ENCODE measurements around a stretch of chr11.

- PRO-cap, 3 experiments = no peak in any of the 3 experiments
- RAMPAGE, long total RNA, 4 experiments = no peak in any of the 4 experiments
- RRBS = no CpG with 5 or more reads among the region's 7 CpGs
Measured at GRCh38 chr11:128937403-128937673, 5.3 kb downstream of the TP53AIP1 start.

- PRO-cap, 3 experiments = no peak in any of the 3 experiments
- RAMPAGE, long total RNA, 4 experiments = no peak in any of the 4 experiments
- RRBS = no CpG with 5 or more reads among the region's 3 CpGs
Measured at GRCh38 chr11:129248733-129249303, 56.7 kb upstream of the ARHGAP32 start.

- PRO-cap, 3 experiments = no peak in any of the 3 experiments
- RAMPAGE, long total RNA, 4 experiments = no peak in any of the 4 experiments
- RRBS = no CpG with 5 or more reads among the region's 14 CpGs
Measured at GRCh38 chr11:129315581-129316542, 59.8 kb upstream of the BARX2 start.

GRCh38 chr11:129579769-129580146 lies 204.1 kb downstream of the BARX2 start:
- PRO-cap, 3 experiments = no peak in any of the 3 experiments
- RAMPAGE, long total RNA, 4 experiments = no peak in any of the 4 experiments
- RRBS = no CpG with 5 or more reads among the region's 6 CpGs

- PRO-cap, 3 experiments = no peak in any of the 3 experiments
- RAMPAGE, long total RNA, 4 experiments = no peak in any of the 4 experiments
- RRBS = no CpG with 5 or more reads among the region's 20 CpGs
Measured at GRCh38 chr11:129611930-129612954, 203.4 kb upstream of the TMEM45B start.

- PRO-cap, 3 experiments = no peak in any of the 3 experiments
- RAMPAGE, long total RNA, 4 experiments = no peak in any of the 4 experiments
- RRBS = no CpG with 5 or more reads among the region's 10 CpGs
Measured at GRCh38 chr11:129695618-129695935, 120.1 kb upstream of the TMEM45B start.

DNA sequence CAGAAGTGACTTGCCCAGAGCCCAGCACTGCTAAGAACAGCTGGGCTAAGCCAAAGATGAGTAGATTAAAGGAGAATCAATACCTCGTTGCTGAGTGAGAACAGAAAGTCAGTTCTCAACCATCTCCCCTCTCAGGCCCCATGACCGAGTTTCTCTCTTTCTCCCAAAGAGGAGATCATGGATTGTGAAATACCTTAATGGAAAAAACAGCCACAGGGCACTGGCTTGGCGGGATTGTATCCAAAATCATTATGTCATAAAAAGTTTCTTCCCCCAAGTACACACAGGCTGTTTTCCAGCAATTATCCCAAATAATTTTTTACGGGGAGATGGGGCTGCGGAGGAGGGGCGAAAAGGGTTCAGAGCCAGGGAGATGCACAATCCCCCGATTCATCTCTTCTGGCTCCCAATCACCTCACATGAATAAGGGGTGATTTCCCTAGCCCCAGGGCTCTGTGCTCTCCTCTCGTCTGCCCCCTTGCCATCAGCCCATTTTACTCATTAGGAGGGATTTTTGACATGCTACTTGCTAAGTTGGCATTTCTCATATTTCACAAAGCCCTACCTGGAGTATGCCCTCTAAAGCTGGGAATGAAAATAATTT lies 111.7 kb upstream of the TMEM45B start:
- PRO-cap, 3 experiments = no peak in any of the 3 experiments
- RAMPAGE, long total RNA, 4 experiments = no peak in any of the 4 experiments
- RRBS = no CpG with 5 or more reads among the region's 8 CpGs

DNA sequence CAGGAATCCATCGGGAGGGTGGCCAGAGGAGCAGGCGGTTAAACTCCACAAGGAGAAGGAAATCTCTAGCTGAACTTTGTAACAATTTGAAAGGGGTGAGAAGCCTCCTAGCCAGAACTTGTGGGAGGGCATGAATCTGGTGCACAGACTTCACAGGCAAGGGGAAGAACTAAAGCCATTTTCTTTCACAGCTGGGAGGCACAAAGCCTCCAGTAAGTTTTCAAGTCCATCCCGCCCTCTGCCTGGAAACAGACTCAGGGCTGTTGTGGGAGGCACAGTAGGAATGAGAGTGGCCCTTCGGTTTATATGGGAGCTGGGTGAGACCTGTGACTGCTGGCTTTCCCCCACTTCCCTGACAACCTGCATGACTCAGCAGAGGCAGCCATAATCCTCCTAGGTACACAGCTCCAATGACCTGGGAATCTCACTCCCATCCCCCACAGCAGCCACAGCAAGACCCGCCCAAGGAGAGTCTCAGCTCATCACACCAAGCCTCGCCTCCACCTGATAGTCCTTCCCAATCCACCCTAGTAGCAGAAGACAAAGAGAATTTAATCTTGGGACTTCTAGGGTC lies 12.2 kb upstream of the TMEM45B start:
- PRO-cap, 3 experiments = no peak in any of the 3 experiments
- RAMPAGE, long total RNA, 4 experiments = no peak in any of the 4 experiments
- RRBS = no CpG with 5 or more reads among the region's 6 CpGs

DNA sequence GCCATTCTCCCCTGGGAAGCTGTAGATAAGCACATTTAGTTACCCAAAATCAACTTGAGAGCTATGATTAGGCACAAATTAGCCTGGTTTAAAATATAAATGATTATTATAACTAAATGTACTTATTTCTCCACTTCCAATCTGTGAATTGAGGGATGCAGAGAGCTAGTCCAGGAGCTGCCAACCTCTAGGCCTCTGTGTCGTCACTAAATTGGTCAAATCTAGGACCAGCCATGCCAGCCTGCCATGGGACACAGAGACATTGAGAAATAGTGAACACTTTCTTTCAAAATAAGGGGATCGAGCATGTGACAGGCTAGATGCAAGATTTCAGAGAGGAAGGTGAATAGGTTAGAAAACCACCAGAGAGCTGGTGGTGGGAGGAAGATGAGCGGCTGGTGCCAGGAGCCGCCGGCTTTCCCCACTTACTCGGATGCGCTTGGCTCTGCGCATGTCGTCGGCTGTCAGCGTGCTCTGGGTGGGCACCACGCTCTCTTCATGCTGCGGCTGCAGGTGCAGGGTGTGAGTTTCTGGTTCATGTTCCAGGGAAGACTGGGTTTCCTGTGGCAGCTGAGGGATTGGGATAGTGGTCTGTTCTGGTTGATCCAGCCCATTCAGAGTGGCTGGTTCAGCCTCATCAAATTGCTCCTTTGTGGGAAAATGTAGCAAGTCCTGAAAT lies 35.3 kb upstream of the NFRKB start:
- PRO-cap, 3 experiments = no peak in any of the 3 experiments
- RAMPAGE, long total RNA, 4 experiments = no peak in any of the 4 experiments
- RRBS = no CpG with 5 or more reads among the region's 13 CpGs

- PRO-cap, 3 experiments = no peak in any of the 3 experiments
- RAMPAGE, long total RNA, 4 experiments = no peak in any of the 4 experiments
- RRBS = no CpG with 5 or more reads among the region's 6 CpGs
Measured at GRCh38 chr11:129999418-129999830, 3.2 kb downstream of the PRDM10 start.

DNA sequence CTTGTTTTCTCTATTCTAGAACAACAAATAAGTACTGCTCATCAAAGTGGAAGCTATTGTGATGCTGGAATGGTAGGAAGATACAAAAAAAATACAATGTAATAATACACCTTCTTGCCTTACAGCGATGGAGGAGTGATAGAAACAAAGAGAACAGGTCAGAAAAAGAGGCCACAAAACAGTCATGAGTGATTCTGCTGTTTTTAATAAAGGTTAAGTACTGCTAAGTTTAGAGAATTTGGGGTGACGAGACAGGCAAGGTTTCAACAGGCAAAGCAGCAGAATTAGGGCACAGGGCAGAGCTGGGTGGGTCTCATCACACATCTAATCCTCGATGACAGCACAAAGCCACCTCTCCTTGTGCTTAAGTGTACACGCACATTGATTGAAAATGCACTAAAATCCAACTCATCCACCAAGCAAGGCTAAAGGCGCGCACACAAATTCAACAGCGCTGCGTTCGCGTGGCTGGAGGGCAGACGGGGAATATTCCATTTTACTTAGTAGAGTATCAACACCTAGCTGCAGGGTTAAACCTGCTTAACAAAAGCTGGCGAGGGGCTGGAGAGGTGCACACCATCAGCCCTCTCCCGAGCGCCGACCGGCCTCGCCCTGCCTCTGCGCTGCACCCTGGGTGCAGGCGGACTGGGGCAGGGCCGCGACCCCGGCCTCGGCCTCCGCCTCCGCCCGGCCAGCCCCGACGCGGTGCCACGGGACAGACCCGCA lies 1.3 kb downstream of the PRDM10 start:
- PRO-cap, 3 experiments = peak in 3 of 3 experiments; most common plus-strand start position 232 of the sequence (in 2); most common minus-strand start position 647 of the sequence (in 3)
- RAMPAGE, long total RNA, 4 experiments = no peak in any of the 4 experiments
- RRBS = 1% methylated on average over 13 of the region's 31 CpGs

- PRO-cap, 3 experiments = no peak in any of the 3 experiments
- RAMPAGE, long total RNA, 4 experiments = no peak in any of the 4 experiments
- RRBS = no CpG with 5 or more reads among the region's 9 CpGs
Measured at GRCh38 chr11:130089339-130090154, 19.9 kb downstream of the APLP2 start.

DNA sequence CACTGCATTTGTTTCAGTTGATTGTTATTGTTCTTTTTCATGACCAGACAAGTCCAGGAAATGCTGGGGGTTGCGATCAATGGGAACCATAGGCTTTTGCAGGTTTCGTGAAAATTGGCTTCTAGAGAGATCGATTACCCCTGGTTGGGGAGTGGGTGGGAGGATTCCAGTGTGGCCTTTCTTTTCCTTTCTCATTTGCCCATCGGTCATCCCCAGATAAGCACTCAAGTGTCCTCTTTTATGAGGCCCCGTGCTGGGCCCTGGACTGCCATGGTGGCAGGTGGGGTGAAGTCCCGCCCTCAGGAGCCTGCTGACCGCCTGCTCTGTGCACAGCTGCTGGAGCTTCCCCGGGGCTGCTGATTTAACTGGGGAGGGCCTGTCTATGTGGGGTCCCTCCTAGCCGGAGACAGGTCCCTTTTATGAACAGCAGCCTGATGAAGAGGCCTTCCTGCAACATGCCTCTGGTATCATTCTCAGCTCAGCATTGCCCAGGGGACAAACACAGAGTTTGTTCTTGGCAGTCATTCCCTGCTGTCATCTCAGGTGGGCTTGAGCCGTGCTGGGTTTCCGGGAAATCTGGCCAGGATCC lies 19.8 kb downstream of the ST14 start:
- PRO-cap, 3 experiments = no peak in any of the 3 experiments
- RAMPAGE, long total RNA, 4 experiments = no peak in any of the 4 experiments
- RRBS = 39% methylated on average over 2 of the region's 11 CpGs

DNA sequence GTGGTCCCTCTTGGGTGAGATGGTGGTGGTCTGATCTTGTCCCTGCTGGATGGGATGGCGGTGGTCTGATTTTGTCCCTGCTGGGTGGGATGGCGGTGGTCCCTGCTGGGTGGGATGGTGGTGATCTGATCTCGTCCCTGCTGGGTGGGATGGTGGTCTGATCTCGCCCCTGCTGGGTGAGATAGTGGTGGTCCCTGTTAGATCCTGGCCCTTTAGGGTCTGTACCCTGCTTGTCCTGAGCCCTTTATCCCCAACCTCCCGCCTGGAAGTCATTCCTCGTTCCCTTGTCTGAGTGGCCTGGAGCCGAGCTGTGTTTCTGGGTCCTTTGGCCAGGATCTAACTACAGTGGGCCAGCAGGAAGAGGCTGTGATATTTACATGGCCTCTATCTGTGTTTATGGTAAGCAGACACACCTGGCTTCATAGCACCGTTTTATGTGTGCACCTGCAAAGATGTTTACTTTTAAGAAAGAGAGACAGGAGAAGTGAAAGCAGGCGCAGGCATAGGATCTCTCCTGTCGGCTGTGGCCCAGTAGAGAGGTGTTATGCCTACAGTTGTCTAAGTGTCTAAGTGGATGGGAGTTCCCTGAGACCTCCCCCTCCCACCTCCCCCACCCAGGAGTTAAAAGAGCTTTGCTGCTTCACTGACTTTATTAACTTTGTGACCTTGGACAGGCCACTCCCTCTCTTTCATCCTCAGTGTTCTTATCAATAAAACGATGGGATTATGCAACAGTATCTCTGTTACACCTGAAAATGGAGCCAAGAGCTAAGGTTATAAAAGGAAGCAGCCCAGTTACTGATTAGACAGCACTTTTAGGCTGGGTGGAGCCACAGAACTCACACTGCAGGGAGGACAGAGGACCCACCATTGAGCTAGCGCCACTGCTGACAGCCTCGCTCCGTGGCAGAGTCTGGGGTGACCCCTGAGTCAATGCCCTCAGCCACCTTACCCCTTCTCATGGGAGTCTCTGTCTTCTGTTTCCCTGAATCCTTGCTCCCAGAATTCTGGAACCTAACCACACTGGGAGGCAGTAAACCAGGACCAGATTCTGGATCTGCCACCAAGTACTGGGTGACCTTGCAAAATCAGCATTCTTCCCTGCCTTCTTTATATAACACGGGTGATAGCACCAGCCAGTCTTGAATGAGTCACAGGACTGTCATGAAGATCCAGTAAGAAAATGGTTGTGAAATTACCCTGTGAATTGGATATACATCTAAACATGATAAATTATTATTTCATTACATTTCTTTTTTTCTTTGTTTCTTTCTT lies 21.9 kb downstream of the ST14 start:
- PRO-cap, 3 experiments = peak in 3 of 3 experiments; most common plus-strand start position 805 of the sequence (in 2); most common minus-strand start position 1,090 of the sequence (in 3)
- RAMPAGE, long total RNA, 4 experiments = no peak in any of the 4 experiments
- RRBS = no CpG with 5 or more reads among the region's 15 CpGs

- PRO-cap, 3 experiments = no peak in any of the 3 experiments
- RAMPAGE, long total RNA, 4 experiments = no peak in any of the 4 experiments
- RRBS = no CpG with 5 or more reads among the region's 13 CpGs
Measured at GRCh38 chr11:130183563-130184457, 24.2 kb downstream of the ST14 start.

- PRO-cap, 3 experiments = no peak in any of the 3 experiments
- RAMPAGE, long total RNA, 4 experiments = no peak in any of the 4 experiments
- RRBS = no CpG with 5 or more reads among the region's 11 CpGs
Measured at GRCh38 chr11:130190876-130191320, 31.3 kb downstream of the ST14 start.

DNA sequence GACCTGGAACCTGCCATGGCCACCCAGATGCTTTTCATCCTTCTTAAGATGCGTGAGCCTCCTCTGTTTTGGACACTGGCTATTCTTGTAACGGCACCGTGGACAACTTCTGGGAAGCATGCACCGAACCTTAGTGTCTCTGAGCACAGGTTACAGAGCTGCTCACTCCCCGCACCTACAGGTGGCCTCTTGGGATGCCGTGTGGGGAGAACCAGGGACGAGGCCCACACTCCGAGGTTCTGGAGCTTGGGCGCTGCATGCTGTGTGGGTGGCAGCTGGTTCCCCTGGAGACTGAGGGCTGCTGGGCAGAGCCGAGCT lies 60.6 kb downstream of the ST14 start:
- PRO-cap, 3 experiments = no peak in any of the 3 experiments
- RAMPAGE, long total RNA, 4 experiments = no peak in any of the 4 experiments
- RRBS = no CpG with 5 or more reads among the region's 10 CpGs

- PRO-cap, 3 experiments = no peak in any of the 3 experiments
- RAMPAGE, long total RNA, 4 experiments = no peak in any of the 4 experiments
- RRBS = no CpG with 5 or more reads among the region's 2 CpGs
Measured at GRCh38 chr11:130418597-130418857, 9.9 kb downstream of the ADAMTS8 start.

DNA sequence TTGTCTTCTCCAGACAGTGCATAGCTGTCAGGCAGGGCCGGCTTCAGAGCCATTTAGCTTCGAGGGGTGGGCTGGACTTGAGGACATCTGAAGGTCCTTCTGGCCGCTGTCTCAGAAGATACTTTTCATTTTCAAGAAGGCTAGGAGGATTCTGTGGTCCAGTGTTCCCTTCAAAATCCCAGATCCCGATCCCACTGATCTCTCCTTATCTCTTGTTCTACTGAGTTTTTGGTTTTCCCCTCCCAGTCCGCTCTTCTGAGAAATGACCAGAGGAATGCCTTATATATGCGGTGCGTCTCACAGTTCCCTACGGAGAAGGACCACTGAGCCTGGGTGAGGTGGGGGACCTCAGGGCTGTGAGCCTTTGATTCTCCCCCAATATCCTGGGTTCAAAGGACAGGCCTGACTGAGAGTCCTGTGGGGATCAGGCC lies 7.0 kb downstream of the ADAMTS8 start:
- PRO-cap, 3 experiments = peak in 2 of 3 experiments; most common plus-strand start position 234 of the sequence (in 2)
- RAMPAGE, long total RNA, 4 experiments = no peak in any of the 4 experiments
- RRBS = no CpG with 5 or more reads among the region's 8 CpGs

- PRO-cap, 3 experiments = peak in 1 of 3 experiments; most common plus-strand start chr11:130434676 (in 1)
- RAMPAGE, long total RNA, 4 experiments = no peak in any of the 4 experiments
- RRBS = no CpG with 5 or more reads among the region's 13 CpGs
Measured at GRCh38 chr11:130434387-130434781, 6.0 kb upstream of the ADAMTS8 start.

Measured in adrenal gland (tissue), 7 donors.